ENCODE measurements around a stretch of chr18.

DNA sequence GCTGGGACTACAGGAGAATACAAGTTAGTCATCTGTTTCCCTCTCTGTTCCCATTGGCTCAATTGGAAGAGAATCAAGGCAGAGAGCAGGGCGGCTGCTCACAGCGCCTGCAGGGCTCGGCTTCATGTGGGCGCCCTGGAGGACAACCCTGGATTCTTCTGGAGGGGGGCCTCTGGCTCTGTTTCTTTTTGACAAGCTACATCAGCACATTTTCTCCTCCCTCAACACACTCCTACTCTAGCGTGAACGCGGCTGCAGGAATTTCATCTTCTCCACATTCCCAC is 50.8 kb downstream of the PARD6G start:
- PRO-cap: no peak

Measured in ascending aorta (tissue), 1 donor.